ENCODE data around the genes SFTPA1 and ANXA11.

DNA sequence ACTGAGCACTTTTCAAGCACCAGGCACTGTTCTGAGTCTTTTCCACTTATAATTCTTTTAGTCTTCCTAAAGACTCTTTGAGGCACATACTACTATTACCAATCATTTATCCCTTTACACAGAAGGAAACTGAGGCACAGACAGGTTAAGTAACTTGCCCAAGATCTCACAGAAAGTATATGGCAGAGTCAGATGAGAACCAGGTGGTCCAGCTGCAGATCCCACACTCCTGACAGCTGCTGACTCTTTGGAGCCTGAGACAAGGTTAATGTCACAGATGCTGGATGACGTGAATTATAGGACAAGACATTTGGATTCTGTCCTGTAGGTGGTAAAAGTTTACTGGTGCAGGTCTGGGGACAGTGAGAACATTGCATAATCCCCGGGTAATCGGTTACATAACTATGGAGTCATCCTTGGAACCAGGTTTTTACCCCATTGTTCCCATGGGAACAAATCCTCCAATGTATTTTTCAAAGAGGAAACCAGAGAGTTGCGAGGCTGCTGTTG is 27.4 kb upstream of the ZCCHC24 start:
- PRO-cap = no peak
- RAMPAGE, long total RNA = no peak

- PRO-cap = no peak
- RAMPAGE, long total RNA = no peak
Observed at GRCh38 chr10:79610809-79611004, at the start of gene SFTPA1. TSS of gene SFTPA1 (plus strand) at chr10:79610939.

DNA sequence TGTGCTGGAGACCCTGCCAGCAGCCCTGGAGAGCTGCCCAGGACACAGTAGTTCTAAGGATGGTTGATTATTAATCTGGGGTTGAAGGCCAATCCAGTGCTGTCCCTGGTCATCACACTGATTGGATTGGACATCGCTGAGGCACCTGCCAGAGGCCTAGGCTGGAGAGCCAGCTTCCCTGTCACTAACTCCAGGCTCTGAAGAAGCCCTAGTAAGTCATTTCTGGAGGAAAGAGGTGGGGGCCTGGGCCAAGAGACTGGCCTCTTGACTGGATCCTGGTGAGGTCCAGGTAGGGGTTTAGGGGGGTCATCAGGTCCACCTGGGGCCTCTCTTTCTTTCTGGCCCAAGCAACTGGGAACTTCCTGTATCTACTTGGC is 18.7 kb downstream of the SFTPA1 start:
- PRO-cap = unidirectional peak, minus-strand start at position 192 of the sequence
- RAMPAGE, long total RNA = no peak

DNA sequence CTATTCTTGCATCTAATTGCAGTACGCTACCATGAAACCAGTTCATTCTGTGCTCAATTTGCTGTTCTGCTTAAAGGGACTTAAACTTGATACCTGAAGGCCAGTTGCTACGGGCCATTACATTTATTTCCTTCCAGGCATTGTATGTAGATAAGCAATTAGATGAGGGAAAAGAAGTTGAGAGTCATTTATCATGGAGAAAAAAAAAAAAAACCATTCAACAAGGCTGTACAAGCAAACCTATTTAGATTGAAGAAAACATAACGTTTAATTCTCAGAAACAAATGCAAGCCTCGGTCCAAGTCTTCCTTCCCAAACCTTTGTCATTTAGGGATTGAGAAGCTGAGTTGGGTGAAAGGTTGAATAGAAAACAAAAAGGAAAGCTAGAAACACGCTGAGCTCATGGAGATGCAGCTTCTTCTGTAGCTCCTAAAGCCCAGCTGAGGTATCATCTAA is 61.0 kb upstream of the NUTM2E start:
- PRO-cap = no peak
- RAMPAGE, long total RNA = no peak

DNA sequence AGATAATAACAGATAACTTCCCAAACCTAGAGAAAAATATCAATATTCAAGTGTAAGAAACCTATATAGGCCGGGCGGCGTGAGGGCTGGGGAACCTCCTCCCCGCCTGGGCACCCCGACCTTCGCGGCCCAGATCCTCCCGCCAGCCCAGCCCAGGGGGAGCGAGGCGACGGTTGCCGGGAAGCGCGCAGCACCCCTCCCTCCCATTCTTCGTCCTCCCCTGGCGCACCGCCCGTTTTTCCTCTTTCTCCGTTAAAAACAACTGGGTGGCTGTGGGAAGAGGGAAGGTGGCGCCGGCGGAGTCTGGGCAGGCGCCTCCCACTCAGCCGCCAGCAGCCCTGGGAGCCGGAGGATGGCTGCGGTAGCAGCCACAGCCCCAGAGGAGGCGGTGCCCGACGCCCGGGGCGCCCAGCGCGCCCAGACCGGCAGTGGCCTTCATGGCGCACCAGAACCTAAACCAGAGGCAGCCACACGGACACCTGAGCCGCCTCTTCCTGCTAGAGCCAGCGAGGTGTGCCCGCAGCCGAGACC is 32.6 kb upstream of the SFTPD start:
- PRO-cap = bidirectional peak, plus-strand start at position 379 of the sequence, minus-strand start at position 340 of the sequence
- RAMPAGE, long total RNA = no peak

DNA sequence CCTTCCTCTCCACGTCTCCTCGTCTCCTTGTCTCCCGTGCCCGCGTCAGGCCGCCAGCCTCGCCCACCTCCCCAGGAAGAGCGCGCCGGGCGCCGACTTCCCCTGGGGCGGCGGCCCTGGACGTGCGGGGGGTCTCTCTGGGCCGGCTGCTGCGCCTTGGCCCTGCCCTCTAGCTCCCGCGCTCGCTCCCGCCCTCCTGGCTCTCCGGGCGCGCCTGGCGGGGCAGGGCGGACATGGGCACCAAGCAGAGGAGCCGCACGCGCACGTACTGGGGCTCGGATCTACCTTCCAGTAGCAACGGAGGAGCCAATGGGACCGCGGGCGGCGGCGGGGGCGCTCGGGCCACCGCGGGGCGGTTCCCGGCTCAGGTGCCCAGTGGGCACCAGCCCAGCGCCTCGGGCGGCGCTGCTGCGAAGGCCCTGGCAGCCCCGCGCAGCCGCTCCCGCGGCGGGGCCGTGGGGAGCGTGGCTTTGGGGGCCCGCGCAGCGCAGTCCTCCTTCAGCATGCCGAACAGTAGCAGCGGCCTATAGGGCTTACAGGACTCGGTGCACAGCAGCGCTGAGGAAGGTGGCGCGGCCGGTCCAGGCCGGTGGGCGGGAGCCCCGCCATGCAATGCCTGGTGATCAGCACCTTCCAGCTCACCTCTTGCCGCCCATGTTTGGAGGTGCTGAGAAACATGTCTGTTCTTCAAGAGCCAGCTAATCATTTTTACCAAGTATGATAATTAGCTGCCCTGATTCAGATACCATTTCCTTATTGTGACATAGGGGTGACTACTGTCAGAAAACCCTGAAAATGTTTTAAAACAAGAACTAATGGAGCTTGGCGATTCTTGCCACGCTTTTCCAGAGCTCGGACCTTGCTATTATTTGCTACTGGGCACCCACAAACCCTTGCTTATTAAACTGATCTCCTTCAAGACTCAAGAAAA is 33.3 kb upstream of the SFTPD start:
- PRO-cap = bidirectional peak, plus-strand start at position 435 of the sequence, minus-strand start at position 283 of the sequence
- RAMPAGE, long total RNA = no peak

GRCh38 chr10:80163437-80164556 is 31.3 kb downstream of the PLAC9 start:
- PRO-cap = no peak
- RAMPAGE, long total RNA = no peak

- PRO-cap = no peak
- RAMPAGE, long total RNA = no peak
Observed at GRCh38 chr10:80171094-80172324, 33.8 kb downstream of the ANXA11 start.

DNA sequence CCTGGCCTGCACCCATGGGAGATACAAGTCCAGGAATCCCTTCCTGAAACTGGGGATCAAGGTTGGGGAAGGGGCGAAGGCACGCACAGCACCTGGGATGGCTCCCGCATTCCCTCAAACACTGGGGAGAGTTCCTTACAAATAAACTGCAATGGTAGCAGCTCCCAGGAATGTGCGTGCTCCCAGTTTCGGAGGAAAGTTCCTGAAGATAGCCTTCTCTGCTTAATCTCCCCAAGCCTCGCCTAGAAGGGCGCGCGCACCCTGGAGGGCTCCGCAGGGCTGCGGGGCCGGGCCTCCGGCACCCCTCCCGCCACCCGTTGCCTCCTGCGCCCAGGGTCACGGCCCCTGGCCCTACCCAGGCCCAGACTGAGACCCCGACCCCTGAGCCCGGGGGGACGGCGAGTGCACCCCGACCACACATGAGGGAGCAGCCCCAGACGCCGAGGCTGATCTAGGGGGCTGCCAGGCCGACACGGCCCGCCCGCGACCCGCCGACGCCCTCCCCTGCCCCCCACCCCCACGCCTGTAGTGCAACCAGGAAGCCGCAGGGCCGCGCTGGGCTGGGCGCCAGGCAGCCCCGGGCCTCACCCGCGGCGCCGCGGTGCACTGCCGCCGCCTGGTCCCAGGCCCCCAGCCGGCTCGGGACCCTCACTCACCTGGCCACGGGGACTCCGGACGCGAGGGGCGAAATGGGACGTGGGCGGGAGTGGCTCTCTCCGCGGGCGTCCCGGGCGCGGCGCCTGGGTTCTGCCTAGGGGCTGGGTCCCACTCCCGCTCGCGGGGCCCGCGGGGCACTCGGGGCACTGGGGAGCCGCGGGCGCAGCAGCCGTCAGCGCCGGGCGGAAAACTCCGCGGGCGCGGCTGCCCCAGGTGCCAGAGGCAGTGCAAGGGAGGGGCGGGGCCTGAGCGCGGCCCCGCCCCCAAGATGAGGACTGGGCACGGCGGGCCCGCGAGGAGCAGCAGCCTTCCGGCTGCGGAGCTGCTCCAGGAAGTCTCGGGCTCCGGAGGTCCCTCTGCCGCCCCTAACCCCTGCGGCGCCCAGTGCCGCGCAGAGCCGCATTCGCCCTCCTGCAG is at the start of gene ANXA11:
ANXA11 (minus strand) TSS at position 851 of the 1,074 bp plus-strand sequence.
- PRO-cap = unidirectional peak, minus-strand start at position 319 of the sequence; bidirectional peak, plus-strand start at position 962 of the sequence, minus-strand start at position 850 of the sequence
- RAMPAGE, long total RNA = no peak

DNA sequence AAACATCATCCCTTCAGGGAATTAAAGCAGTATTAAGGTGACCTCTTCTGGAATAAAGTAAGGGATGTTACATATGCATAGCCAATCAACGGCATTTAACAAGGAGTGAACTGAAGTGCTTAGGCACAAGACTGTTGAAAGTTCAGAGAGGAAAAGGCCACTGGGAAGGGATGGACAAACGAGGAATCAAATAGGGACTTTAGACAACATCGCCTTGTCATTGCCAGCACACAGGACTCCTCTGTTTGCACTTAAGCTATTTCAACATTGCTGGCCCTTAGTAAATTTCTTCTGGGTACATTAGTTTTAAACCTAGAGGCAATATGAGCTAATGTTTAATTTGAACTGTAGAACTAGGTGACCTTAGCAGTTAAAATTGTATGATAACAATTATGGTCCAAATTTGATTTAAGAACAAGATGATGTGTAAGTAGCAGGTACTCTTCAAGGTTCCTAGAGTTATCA is 1.4 kb upstream of the MAT1A start:
- PRO-cap = no peak
- RAMPAGE, long total RNA = no peak

GRCh38 chr10:80322278-80322511 is 32.7 kb upstream of the MAT1A start:
- PRO-cap = no peak
- RAMPAGE, long total RNA = no peak

- PRO-cap = no peak
- RAMPAGE, long total RNA = no peak
Observed at GRCh38 chr10:80322512-80323035, 33.1 kb upstream of the MAT1A start.

DNA sequence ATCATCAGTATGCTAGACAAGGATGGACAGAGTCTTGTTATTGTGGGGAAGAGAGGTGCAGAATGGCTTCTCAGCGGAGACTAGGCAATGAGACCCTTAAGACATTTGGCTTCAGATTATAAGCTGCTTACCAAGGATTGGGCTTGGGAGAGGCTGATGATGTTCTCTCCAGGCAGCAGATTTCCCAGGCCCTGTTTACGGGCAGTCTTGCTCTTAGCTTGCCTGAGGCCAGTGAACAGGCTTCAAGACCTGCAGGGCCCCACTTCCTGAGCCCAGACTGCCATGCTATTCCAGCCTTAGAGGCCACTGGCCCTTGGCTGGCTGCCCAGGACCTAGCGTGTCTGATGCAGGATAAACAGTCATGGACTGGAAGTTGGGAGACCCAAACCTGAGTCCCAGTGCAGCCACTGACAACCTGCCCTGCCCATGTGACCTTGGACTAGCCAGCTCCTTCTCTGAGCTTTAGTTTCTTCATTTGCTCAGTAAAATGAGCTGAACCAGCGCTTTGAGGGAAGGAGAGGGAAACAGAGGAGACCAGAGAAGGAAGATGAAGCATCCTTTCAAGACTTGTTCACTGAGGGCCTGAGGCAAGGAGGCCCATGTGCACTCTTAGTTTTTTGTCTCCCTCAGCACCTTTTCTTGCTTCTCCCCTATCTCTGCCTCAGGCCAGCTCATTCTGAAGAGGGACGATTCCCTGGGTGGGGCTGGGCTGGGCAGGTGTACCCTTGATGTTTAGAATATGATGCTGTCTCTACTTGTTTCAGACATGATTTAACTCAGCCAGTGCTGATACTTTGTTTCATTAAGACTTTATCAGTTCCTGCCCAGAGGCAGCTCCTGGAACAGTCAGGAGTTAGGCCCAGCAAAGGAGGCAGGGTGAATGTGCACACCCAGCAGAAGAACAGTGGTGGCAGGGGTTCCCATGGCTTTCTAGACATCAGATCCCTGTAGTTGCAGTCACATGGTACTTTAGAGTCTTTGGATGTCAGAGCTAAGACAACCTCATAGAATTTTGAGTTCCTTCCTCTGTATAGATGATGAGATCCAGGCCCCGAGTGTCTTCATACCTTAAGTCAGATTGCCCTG is 3.2 kb downstream of the PRXL2A start:
- PRO-cap = no peak
- RAMPAGE, long total RNA = no peak

- PRO-cap = no peak
- RAMPAGE, long total RNA = no peak
Observed at GRCh38 chr10:80441623-80442061, 12.5 kb upstream of the TSPAN14 start.

DNA sequence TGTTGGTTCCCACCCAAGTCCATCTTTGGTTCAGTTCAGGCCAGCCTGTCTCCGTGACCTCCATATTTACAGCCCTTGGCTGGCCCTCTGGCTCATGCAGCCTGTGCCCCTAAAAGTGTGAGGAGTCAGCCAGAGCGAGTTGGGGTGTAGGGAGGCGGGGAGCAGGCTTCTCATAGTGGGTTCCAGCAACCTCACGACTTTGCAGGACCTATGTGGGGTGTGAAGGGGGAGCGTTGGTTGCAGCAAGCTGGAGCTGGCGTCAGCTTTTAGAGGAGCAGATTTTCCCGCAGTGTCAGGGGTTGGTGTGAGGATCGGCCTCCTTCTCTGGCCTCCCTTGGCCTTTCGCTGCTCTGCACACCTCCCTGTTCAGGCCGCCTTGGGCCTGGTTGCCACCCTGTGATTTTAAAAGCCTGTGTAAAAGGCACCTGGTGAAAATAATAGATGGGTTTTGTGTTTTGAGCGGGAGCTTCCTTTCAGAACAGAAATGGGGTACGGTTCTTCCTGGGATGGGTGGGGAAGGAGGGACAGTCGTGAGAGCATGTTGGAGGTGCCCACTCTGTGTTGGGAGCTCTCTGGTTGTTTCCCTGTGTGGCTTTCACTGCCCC is 9.9 kb downstream of the TSPAN14 start:
- PRO-cap = no peak
- RAMPAGE, long total RNA = no peak

- PRO-cap = unidirectional peak, plus-strand start at chr10:80552622
- RAMPAGE, long total RNA = no peak
Observed at GRCh38 chr10:80552060-80552731, 14.5 kb downstream of the SH2D4B start.

GRCh38 chr10:80662678-80663475 is 125.2 kb downstream of the SH2D4B start:
- PRO-cap = unidirectional peak, plus-strand start at chr10:80662931
- RAMPAGE, long total RNA = no peak

DNA sequence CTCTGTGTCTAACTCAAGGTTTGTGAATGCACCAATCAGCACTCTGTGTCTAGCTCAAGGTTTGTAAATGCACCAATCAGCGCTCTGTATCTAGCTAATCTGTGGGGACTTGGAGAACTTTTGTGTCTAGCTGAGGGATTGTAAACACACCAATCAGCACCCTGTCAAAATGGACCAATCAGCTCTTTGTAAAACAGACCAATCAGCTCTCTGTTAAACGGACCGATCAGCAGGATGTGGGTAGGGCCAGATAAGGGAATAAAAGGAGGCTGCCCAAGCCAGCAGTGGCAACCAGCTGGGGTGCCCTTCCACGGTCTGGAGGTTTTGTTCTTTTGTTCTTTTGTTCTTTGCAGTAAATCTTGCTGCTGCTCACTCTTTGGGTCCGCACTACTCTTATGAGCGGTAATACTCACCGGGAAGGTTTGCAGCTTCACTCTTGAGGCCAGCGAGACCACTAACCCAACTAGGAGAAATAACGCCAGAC is 90.2 kb upstream of the NRG3 start:
- PRO-cap = no peak
- RAMPAGE, long total RNA = no peak

GRCh38 chr10:82888723-82889512 is 1013.9 kb downstream of the NRG3 start:
- PRO-cap = no peak
- RAMPAGE, long total RNA = no peak

- PRO-cap = no peak
- RAMPAGE, long total RNA = no peak
Observed at GRCh38 chr10:84143867-84144175, 4.5 kb downstream of the GHITM start.